ENCODE results near the gene UNG.

DNA sequence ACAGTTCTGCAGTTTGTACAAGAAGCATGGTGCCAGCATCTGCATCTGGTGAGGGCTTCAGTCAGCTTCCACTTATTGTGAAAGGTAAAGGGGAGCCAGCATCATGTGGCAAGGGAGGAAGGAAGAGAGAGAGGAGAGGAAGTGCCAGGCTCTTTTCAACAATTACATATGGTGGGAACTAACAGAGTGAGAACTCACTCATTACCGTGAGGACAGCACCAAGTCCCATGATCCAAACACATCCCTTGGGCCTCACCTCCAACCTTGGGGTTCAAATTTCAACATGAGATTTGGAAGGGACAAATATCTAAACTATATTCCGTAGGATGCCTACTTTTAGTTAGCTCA, 87.3 kb upstream of the WSCD2 start:
- PRO-cap: no peak

GRCh38 chr12:108306774-108307750, 32.0 kb downstream of the CMKLR1 start:
- PRO-cap: no peak

DNA sequence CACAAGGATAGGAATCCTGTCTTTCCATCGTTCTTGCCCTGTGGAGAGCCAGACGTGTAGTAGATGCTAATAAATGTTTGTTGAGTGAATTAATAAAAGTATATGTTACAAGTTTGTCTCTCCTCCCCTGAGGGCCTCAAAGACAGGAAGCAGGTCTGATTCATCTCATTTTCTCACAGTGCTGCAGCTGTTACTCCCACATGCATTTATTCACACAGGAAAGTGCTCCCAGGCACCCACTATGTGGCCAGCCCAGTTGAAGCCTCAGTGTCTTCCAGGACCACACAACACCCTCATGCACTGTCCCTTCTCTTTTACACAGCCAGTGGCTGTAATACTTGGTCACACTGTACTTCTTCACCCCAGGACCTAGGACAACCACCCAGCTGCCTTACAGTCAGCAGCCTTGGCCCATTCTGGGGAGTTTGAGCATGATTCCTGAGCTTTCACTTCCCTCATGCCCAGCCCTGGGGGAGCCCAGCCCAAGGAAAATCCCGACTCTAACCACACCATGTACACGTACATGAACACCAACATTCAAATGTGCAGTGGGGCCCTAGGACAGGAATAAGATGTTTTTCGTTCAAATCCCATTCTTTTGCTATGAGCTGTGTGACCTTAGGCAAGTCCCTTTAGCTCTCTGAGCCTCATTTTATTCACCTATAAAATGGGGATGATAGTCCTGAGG, 4.8 kb downstream of the CMKLR1 start:
- PRO-cap: no peak

GRCh38 chr12:108515936-108516101, 742 bp downstream of the FICD start:
- PRO-cap: no peak

GRCh38 chr12:108639041-108640053, 5.7 kb upstream of the SELPLG start:
- PRO-cap: no peak

DNA sequence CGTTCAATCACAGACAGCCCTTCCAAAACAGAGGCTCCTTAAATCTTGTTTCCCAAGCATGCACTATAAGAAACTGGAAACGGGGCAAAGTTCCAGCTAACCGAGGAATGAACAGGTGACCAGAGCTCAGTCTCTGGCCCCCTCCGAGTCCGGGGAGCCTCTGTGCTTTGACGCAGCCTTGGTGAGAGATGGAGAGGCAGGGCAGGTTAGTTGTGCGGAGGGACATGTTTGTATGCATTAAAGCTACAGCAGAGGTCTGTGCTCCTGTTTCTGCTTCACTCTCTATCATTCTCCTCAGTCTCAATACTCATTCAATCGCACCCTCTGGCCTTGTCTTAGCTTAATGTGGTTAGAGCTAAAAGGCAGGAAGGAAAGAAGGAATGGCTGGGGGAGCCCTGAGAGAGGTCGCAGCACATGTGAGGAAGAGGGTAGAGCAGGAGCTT, 12.2 kb upstream of the SELPLG start:
- PRO-cap: no peak

DNA sequence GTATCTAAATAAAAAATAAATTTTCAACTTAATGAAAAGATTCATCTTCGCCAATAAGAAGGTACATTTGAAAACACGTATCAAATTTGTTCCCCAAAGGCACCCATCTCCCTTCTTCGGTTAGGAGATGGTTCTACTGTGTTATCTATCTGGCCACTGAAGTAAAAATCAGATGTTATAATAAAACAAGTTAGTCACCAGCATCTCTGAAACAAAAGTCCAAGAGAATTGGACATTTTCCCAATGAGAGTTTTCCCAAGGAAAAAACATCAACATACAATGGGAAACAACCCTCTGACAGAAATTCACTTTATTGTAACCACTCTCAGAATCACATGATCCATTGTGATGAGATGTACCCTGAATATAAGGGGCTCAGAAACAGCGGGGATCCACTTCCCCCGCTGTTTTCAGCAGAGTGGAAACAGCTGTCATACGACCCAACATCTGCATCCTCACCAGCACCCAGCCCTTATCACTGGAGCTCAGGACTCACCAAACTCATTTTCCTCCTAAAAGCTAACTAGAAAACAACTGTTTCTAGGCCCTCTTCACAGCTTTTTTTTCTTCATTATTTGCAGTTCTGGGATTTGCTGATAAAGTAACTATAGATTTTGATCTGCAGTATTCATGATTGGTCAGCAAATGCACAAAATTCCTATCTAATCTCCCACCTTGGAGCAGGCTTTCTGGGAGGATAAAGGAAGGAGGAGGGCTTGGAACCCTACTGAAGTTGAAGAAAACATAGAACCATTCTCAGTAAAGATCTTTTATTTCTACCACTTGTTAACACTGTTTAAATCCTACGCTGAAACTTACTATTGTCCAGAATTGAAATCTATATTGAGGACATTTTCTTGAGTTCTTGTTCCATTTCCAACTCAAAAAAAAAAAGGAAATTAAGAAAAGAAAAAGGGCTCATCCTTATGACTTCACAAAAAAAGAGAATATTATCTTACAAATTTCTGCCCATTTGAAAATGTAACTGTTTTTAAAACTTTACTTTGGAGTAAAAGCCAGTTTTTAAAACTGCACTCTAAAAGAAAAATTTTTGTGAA, 31.2 kb downstream of the CORO1C start:
- PRO-cap: no peak

- PRO-cap: no peak
Measured at GRCh38 chr12:108800378-108800968, 56.9 kb downstream of the SSH1 start.

GRCh38 chr12:108845913-108846888, 11.2 kb downstream of the SSH1 start:
- PRO-cap: no peak

DNA sequence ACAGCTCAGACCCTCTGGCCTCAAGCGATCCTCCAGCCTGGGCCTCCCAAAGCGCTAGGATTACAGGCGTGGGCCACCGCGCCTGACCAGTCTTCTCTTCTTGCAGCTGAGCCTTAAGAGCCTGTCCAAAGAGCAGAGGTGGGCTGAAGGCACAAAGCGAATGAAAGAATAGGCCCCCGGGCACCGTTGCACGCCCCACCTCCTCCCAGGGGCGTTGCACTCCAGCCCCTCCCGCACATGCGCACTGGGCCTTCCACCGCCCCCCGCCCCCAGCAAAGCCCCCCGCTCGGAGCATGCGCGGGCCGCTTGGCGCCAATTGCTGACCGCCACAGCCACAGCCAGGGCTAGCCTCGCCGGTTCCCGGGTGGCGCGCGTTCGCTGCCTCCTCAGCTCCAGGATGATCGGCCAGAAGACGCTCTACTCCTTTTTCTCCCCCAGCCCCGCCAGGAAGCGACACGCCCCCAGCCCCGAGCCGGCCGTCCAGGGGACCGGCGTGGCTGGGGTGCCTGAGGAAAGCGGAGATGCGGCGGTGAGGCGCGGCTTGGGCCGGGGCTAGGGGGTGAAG, at the start of gene UNG:
Gene UNG (plus strand): TSS at position 315 of the 565 bp plus-strand sequence.
- PRO-cap: no peak

- PRO-cap: no peak
Measured at GRCh38 chr12:109098823-109099073, 1.4 kb downstream of the UNG start.

- PRO-cap: bidirectional peak, plus-strand start at chr12:109111409, minus-strand start at chr12:109111401
Measured at GRCh38 chr12:109110495-109111637, 5.5 kb upstream of the ACACB start.

DNA sequence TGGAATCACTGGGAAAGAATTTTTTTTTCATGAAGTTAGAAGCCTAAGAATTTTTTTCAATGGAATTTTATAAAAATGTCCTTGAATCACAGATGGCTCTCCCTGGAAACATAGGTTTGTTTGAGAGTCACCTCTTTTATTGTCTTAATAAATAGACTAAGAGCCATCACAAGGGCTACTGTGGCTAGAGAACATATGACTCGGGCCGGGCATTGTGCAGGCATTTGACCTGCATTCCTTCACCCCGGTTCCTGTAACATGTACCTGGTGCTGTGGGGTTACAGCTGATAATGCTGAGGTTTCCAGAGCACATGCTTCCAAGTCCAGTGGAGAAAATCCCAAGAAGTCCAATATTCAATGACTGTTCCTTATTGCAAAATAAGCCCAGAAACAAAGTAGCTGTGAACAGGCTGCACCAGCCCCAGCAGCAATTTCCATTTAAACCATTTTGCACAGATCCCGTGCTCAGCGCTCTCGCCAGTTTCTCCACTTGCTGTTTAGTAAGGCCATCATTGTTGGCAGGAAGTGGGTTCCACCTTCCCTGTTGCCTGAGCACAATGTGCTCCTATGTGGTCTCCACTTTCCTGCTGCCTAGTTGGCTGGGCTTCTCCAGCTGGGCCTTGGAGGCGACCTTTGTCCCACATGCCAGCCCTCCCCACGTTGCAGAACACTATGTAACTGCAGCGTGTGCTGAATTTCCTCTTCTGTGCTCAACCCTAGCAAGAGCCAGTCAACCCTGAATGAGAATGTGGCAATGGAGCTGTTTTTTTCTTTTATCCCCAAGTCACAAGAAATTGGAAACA, 838 bp upstream of the ACACB start:
- PRO-cap: no peak

DNA sequence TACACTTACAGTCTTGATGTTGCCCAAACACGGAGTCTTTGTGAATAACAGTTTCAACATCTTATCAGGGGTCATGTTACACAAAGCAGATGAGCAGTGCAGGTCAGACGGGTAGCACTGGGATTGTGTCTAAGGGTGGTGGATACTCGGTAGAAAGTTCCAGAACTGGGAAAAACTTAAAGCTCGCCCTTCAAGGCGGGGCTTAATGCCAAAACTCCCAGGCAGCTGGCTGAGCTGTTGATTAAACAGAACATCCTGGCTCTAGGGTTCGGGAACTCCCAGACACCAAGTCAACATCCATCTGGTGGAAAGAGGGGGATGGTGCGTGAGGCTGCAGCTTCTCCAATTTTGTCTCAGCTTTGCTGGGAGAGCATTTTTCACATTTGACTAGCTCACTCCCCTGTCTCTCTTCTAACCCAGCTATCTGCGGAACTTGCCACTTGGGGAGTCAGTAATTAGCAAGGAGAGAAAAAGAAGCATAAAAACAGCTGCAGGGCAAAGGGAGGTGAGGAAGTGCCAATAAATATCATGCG, 31.0 kb downstream of the FOXN4 start:
- PRO-cap: no peak

DNA sequence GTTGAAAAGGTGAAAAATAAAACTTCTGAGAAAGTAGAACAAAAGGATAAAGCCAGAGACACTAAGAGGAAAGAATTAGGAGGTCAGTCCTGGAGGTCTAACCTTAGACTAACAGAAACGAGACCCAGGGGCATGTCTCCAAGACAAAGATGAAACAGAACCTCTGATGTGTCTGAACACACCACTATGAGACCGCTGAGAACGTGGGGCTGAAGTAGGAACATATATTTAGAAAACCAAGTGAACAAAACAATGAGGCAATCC, 17.9 kb downstream of the KCTD10 start:
- PRO-cap: no peak

DNA sequence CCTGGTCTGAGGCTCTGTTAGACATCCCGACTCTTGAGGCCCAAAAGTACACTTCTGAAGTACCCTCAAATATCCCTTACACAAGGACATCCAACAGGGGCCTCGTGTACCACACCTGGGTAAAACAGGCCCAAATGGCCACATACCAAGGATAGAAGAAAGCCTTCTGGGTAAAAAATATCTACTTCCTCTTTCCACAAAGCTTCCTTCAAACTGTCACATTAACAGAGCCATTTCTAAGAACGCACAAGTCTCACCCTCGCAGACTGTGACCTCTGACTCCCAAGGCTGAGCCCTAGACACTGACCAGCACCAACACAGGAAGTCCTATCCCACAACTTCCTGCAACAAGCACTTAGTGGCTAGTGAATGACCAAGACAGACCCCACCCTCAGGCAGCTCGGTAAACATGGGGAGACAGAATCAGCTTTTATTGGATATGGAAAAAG, 16.1 kb downstream of the KCTD10 start:
- PRO-cap: no peak

DNA sequence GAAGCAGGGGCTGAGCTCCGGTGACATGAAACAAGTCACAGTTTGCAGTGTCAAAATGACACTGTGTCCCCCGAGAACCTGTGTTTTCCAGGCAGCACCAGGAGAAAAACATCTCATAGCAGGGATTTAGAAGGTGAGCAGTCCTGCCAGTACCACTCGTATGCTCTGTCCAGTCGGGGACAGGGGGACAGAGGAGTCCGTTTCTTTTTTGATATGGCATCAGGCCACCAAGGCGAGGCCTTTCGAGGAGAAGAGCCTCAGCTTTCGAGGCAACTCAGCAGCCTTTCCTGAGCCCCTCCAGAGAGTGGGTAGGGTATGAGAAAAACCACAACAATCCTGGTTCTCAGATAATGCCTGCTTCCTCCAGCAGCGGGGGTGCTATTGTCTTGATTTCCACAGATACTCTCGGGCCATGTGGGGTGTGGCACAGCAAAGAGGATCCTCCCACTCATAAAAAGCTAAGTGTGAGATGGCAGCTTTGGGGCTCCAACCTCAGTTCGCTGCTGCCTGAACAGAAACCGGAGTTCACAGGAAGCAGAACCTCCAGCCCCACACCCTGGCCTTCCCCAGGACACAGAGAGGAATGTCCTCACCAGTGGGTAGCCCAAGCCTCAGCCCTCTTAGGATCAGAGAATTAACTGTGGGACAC, 9.3 kb downstream of the KCTD10 start:
- PRO-cap: no peak

GRCh38 chr12:109533226-109533848, 40.0 kb downstream of the MMAB start:
- PRO-cap: no peak

DNA sequence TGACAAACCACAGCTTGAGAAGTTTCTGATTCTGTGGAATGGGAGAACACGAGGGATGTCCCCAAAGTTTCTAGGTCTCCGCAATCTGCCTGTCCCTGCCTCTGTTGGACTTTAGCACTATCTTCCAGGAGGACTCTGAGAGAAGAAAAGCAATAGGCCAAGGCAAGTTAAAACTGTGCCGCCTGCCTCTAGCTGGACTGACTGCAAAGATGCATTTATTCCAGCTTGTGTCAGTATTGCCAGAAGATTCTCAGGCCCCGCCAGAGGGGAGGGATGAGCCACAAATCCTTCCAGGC, 19.9 kb downstream of the MMAB start:
- PRO-cap: no peak

DNA sequence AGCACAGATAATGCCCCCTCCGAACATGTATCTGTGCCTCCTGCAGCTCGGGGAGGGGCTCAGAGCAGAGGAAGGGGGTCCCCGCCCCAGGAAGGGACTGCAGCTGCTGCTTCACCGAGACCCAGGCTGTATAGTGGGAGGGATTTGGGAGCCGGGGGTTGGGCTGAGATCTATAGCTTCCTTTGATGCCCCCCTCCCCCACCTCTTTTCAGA, 48.5 kb downstream of the MVK start:
- PRO-cap: no peak

Data from aorta (tissue), 1 donor.